ENCODE results near the gene DNAJC22.

GRCh38 chr12:48786479-48787653 lies 2.0 kb downstream of the ADCY6 start:
- PRO-cap, result bidirectional peak, plus-strand start at chr12:48787129, minus-strand start at chr12:48787001; unidirectional peak, plus-strand start at chr12:48787535
- RRBS, result no CpG with 5 or more reads among the region's 10 CpGs

DNA sequence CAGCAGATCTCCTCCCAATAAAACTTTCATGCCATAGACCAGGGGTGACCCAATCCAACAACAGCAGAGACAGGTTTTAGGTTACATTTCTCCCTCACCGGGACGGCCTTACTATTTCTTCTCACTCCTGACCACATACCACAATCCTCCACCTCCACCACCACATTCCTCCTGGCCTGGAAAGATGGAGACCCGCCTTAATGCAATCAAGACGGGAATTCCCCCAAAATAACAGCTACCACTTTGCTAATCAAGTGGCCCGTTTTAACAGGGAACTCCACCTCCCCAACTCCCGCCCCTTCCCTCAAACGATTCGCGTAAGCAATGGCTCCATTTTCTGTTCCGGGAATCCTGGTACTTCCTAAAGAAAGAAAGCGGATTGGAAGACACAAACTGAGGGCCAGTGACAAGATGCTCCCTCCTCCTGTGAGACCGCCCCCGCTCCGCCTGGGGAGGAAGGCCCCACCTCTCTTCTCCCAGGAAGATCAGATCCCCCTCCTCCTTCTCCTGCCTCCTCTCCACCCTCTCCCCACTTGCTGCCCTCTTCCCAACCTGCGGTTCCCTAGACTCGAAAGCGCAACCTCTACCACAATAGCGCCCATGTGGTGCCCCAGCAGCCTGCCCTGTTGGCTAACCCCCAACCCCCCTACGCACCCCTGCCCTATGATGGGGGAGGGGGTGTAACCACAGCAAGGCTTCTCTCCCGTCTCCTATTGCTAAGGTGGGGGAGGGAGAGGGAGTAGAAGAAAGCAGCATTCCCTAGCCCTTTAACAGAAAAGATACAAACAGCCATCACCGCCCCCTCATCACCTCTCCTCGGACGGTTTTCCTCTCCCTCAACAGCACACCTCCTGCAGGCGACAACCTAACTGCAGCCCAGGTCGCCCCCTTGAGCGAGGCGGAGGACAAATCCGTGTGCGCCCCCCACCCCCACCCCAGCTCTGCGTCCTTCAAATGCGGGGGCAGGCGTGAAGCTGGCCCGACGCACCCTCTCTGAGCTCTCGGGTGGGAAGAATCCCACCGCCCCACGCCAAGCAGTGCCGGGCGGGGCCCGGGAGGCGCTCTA lies 779 bp downstream of the ARF3 start:
- PRO-cap, result bidirectional peak, plus-strand start at position 502 of the sequence, minus-strand start at position 266 of the sequence; unidirectional peak, plus-strand start at position 719 of the sequence
- RRBS, result under 1% methylated on average over 6 of the region's 41 CpGs

- PRO-cap, result no peak
- RRBS, result 9% methylated on average over 9 of the region's 90 CpGs
These were observed 3.1 kb downstream of the WNT1 start for GRCh38 chr12:48981020-48981890.

- PRO-cap, result no peak
- RRBS, result 4% methylated on average over 35 of the region's 91 CpGs
These were observed 803 bp downstream of the DDN start for GRCh38 chr12:48997982-48999162.

- PRO-cap, result no peak
- RRBS, result no CpG with 5 or more reads among the region's 31 CpGs
These were observed 16.2 kb downstream of the KMT2D start for GRCh38 chr12:49044099-49045165.

DNA sequence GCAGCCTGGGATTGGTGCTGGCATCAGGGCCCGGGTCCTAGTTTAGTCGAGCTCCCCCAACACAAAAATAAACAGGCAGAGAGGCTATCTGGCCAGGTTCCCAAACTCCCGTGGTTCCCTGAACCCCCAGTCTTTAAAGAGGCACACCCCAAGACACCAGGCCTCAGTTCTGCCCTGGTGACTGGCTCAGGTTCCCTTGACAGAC lies 1.4 kb downstream of the KMT2D start:
- PRO-cap, result no peak
- RRBS, result no CpG with 5 or more reads among the region's 3 CpGs

DNA sequence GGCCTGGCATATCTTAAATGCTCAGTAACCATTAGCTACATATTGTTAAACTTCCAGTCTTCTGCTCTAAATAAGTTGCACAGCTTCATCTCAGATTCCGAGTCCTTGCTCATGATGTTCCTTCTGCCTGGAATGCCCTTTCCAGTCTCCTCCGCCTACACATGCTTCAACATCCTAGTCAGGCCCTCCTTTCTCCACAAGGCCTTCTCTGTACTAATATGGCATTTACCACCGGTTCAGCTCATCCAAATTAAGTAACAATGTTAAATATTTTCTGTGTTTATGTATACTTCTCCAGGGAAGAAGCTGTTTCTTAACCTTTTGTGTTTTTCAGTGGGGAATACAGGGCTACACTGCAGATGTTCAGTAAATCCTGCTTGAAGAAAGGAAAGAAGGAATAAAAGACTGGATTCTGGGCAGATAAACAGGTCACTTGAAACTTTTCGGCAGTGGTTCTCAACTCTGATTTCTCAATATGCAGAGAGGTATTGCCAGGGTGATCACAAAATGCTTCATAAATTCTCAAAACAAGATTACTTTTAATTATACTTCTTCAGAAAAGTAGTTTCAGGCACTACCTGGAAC lies 8.4 kb downstream of the DHH start:
- PRO-cap, result no peak
- RRBS, result no CpG with 5 or more reads among the region's 4 CpGs

DNA sequence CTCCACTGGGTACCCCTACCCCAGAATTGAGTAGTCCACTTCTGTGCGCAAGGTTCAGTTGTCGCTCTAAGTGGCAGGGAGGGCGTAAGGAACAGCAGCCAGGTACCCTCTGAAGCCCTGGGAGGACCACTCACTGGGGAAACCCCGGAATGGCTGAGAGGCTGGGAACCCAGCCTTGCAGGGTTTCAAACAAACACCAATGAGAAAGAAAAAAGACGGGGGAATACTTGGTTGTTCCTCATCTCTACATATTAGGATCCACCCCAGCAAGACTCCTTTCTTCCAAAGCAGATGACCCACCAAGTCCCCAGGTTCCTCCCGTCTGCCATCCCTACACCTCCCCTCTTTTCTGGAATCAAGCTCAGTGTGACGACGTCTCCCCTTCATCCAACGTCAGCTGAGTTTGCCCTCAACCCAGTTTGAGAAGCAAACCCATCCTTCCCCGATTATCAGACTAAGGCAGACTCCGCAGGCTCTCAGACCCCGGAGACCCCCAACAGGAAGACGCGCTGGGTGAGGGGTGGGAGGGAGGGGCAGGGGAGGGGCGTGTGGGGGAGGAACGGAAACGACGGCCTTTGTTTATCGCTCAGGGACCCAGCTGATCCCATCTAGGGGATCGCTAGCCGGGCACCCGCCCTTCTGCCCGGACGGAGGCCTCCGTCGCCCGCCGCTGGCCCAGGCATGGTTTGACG lies 793 bp downstream of the LMBR1L start:
- PRO-cap, result unidirectional peak, plus-strand start at position 364 of the sequence; bidirectional peak, plus-strand start at position 541 of the sequence, minus-strand start at position 399 of the sequence
- RRBS, result under 1% methylated on average over 8 of the region's 29 CpGs

- PRO-cap, result no peak
- RRBS, result no CpG with 5 or more reads among the region's 16 CpGs
These were observed 3.8 kb downstream of the TUBA1A start for GRCh38 chr12:49184676-49185866.

GRCh38 chr12:49189435-49189982 lies 629 bp upstream of the TUBA1A start:
- PRO-cap, result no peak
- RRBS, result no CpG with 5 or more reads among the region's 10 CpGs

- PRO-cap, result no peak
- RRBS, result no CpG with 5 or more reads among the region's 5 CpGs
These were observed 4.2 kb upstream of the TUBA1C start for GRCh38 chr12:49260686-49261028.

DNA sequence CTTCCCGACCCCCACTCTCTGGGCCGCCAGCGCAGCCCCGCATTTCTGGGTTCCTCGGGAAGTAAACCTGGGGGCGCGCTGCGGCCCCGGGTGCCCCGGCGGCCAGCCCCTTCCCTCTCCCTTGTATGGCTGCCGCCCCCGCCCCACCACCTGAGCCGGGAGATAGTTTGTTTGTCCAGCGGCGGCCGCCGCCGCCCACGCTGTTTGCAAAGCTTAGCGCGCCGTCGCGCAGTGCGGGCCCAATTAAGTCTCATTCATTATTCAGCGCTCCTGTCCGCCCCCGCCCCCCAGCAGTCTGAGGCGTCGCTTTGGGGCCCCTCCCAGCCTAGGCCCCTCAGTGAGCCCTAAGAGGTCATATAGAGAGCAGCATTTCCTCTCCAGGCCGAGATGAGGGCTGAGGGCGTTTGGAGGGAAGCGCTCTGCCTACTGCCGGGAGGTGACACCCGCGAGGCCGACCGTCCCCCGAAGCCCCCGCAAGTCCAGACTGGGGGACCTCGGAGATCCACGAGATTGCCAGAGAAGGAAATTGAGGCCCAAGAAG lies at the start of gene DNAJC22:
TSS of gene DNAJC22 (plus strand) at position 337 of the 541 bp plus-strand sequence.
- PRO-cap, result no peak
- RRBS, result 3% methylated on average over 5 of the region's 43 CpGs

- PRO-cap, result unidirectional peak, minus-strand start at chr12:49347474; bidirectional peak, plus-strand start at chr12:49348009, minus-strand start at chr12:49347702
- RRBS, result 2% methylated on average over 11 of the region's 35 CpGs
These were observed 815 bp downstream of the DNAJC22 start for GRCh38 chr12:49347277-49348129.

DNA sequence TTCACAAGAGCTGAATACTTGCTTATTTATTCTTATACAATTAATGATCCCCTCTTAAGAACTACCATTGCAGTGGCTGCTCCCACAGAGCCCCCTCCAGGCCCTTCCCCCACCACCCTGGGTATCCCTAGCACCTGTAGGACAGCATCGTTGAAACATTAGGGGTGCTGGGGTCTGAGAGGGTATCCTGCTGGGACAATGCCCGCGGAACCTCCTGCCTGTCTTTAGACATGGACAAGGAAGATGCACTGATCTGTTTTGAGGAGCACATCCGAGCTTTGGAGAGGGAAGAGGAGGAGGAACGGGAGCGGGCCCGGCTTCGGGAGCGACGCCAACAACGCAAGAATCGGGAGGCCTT lies 13.1 kb downstream of the PRPF40B start:
- PRO-cap, result no peak
- RRBS, result no CpG with 5 or more reads among the region's 12 CpGs

GRCh38 chr12:49642193-49643087 lies 19.1 kb downstream of the PRPF40B start:
- PRO-cap, result unidirectional peak, minus-strand start at chr12:49642486
- RRBS, result no CpG with 5 or more reads among the region's 21 CpGs

DNA sequence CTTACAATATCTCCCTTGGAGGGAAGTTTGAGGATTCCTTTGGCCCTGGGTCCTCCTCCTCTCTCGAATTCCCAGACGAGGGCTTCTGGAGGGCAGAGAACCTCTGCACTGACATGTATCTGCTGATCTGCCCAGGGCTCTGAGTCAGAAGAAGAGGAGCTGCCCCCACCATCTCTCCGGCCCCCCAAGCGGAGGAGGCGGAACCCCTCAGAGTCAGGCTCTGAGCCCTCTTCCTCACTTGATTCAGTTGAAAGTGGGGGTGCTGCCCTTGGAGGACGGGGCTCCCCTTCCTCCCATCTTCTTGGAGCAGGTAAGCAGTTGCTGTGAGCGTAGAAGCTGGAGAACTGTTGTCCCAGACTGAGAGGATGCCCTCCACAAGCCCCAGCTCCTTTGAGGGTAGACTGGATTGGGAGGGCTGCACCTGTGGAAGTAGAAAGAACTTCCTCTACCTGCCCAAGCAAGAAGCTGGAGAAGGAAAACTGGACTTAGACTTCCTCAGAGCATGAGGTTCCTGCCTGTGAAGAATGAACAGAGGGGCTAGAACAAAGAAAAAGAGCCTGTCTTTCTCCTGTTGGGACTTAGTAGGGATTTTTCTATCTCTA lies 19.8 kb downstream of the PRPF40B start:
- PRO-cap, result no peak
- RRBS, result no CpG with 5 or more reads among the region's 7 CpGs

DNA sequence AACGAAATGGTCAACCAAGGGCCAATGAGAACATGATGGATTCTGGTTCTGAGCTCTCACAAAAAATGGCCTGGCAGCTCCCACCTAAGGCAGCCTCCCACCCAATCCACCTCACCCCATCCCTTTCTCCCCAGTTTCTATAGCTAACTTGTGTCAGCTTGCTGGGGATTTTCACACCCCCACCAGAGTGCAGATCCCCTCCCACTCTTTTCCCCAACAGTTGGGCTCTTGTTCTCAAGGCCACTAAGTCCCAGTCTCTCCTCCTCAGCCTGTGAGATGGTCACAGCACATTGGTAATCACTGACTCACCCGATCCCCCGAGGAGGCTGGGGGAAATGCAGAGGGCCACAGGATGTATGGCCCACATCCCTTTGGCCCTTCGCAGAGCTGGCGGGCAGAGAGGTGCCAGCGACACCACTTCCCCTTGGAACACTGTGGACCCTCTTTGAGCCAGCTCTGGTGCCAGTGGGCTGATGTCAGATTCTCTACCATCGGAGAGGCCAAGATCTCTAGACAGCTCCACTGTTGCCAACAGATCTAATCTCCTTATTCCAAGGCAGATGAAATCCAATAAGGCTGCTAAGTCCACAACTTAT lies 1.7 kb downstream of the FMNL3 start:
- PRO-cap, result no peak
- RRBS, result no CpG with 5 or more reads among the region's 7 CpGs

DNA sequence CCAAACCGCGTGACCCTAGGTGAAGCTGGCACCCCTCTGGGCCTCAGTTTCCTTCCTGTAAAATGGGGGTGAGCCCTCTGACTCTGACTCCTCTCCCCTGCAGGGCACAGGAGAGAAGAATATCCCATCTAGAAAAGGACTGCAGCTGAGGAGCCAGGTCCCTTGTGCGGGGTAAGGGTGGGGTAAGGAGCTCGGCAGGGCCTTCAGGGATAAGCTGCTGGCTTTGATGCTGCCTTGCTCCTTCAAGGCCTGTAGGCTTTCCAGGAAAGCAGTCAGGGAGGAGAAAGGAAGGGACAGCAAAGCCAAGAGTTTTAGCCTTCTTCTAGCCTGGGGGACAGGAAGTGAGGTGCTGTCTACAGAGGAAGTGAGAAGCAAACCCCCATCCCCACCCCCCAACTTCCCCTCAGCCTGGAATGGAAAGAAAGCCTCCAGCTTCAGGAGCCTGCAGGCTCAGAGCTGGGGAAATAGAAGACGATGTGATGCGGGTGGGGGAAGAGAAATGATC lies 7.3 kb downstream of the NCKAP5L start:
- PRO-cap, result no peak
- RRBS, result no CpG with 5 or more reads among the region's 6 CpGs

GRCh38 chr12:49825340-49825814 lies 2.8 kb downstream of the NCKAP5L start:
- PRO-cap, result no peak
- RRBS, result no CpG with 5 or more reads among the region's 5 CpGs

DNA sequence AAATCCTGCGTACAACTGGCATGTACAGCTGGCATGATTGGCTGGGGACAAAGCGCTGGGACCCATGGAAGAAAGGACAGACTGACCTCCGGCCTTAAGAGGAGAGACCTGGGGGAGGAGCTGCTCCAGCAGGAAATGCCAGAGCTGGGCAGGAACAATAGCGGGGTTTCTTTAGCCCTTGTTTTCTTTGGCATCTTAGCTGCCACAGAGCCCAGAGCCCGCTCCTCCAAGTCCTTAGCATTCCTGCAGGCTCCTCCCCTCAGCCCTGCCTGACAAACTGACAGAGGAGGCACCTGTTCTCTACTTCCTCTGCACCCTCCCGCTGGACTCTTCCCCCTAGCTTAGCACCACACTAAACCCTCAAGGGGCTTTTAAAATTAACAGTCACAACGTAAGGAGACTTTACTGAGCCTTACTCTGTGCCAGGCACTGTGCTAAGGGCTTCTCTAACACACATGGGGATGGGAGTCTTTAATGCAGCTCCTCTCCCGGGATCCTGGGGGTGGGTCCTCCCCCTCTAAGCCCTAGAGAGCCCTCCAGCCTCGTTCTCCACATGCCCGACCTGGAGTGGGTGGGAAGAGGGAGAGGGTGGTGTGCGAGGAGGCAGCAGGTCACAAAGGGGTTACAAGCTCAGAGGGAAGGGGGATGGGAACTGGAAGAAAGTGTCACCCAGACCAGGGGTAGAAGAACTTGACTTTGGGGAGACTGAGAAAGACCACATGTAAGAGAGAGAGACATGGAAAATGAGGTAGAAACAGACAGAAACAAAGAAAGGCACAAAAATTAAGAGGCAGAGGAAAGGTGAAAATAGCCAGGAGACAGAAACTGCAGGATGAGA lies 1.7 kb upstream of the AQP5 start:
- PRO-cap, result no peak
- RRBS, result 50% methylated on average over 1 of the region's 11 CpGs

All from kidney (tissue), 2 donors.